OVCAR3 (cell line): ENCODE data around the gene SLC9B1.

DNA sequence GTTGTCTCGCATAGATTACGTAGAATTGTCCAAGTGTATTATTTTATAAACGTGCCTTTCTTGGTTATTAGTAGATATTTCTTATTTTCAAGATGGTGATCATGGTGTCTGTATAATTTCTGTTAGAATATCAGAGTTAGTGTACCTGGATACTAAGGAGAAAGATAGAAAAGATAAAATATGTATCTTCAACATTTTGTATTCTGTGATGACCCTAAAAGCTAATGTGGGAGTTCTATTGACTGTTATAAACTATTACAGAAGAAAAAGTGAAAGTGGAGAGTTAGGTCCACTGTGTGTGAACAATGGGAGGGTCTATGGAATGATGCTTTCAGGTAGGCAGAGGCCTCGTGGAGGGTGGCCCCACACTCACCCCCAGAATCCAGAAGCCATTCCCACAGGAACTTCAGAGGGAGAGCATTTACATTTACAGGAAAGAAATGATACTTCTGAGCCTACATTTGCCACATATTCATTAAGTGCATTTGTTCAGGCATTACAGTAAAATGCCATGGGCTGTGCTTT, 40.2 kb downstream of the NFKB1 start:
- RRBS: no CpG with 5 or more reads among the region's 4 CpGs

- RRBS: no CpG with 5 or more reads among the region's 2 CpGs
Observed at GRCh38 chr4:102600270-102601211, 99.4 kb downstream of the NFKB1 start.

DNA sequence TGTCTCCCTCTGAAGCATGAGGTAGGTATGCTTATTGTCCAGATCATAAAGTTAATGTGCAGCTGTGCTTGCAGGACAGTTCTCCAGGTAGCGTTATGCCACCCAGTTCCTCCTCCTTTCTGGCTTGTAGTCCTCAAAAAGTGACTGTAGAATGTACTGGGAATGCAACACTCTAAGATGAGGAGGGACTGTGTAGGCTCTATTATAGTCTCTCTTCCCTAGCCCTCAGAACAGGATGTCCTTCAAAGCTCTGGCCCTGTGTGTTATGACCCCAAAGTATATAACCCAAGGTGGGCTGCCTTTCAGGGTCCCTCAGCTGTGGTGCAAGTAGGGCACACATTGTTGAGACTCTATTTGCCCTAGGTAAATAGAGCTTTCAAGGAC, 20.8 kb upstream of the MANBA start:
- RRBS: no CpG with 5 or more reads among the region's 1 CpG

DNA sequence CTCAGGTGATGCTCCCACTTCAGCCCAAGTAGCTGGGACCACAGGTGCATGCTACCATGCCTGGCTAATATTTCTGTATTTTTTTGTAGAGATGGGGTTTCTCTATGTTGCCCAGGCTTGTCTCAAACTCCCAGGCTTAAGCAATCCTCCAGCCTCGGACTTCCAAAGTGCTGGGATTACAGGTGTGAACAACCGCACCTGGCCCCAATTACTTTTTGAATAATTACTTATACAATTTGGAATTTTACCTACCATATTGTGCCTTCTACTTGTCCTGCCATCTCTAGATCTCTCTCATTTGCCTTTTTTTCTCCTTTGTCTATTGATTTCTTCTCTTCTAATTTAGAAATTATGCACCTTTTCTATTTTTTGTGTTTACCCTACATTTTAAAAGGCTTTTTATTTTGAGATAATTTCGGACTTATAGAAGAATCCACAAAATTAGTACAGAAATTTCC, 25.1 kb upstream of the MANBA start:
- RRBS: no CpG with 5 or more reads among the region's 3 CpGs

DNA sequence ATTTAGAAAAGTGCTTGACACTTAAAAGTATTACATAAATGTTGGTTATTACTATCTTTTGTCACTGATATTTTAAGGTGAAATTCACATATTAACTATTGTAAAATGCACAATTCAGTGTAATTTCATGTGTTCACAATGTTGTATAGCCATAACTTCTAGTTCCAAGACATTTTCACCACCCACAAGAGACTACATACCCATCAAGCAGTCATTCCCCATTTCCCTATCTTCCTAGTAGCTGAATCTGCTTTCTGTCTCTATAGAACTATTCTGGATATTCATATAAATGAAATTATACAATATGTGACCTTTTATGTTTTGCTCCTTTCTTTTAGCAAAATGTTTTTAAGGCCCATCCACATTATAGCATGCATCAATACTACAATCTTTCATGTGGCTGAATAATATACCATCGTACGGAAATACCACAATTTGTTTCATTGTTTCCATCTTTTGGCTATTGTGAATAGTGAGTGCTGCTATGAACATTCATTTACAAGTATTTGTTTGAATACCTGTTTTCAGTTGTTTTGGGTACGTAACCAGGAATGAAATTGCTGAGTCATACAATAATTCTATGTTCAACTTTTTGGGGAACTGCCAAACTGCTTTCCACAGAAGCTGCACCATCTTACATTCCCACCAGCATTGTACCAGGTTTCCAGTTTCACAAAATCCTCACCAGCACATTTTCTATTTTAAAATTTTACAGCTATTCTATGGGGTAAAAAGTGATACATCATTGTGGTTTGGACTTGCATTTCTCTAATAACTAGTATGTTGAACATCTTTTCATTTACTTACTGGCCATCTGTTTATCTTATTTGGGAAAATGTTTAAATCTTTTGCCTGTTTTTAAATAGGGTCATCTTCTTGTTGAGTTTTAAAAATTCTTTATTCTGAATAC, 28.5 kb upstream of the MANBA start:
- RRBS: no CpG with 5 or more reads among the region's 3 CpGs

DNA sequence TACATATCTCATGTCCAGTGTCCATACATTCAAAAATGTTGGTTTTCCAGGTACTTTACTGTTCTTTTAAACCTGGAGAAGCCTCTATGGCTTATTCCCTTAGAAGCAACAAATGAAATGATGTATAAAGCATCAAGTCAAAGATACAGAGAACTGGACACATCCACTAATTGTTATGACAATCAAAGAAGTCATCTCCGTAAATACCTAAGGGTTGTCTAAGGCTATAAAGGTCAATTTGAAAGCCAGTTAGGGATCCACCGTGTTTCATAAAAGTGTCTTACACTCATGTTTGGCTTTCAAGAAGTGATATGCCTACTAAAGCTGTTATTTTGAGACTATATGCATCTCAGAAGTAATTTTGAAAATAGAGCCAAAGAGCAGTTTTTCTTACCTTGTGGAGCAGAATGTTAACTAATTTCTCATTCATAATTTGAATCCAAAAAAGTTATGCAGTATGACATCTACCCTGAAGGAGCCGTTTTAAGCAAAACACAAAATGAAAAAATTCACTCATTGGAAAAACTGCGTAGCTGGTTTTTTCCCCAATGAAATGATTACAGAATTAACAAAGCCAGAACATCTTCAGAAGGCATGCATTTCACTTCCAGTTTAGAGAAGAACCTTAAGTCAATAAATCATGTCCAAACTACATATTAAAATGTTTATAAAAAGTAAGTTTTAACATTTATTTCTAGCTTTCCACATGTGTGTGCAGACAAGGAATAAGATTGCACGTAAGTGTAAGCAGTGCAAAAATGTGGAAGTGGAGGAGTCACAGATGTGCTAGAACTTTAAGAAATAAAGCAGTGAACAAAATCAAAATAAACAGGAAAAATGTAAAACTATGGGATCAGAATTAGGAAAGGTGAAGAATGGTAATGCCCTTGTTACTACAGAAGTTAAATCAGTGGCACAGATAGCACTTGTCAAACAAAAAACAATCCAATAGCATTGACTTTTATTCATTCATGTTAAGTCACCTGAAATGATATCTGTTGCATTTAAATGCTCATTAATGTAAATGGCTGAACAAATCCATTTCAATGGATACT, 32.0 kb downstream of the UBE2D3 start:
- RRBS: no CpG with 5 or more reads among the region's 5 CpGs

DNA sequence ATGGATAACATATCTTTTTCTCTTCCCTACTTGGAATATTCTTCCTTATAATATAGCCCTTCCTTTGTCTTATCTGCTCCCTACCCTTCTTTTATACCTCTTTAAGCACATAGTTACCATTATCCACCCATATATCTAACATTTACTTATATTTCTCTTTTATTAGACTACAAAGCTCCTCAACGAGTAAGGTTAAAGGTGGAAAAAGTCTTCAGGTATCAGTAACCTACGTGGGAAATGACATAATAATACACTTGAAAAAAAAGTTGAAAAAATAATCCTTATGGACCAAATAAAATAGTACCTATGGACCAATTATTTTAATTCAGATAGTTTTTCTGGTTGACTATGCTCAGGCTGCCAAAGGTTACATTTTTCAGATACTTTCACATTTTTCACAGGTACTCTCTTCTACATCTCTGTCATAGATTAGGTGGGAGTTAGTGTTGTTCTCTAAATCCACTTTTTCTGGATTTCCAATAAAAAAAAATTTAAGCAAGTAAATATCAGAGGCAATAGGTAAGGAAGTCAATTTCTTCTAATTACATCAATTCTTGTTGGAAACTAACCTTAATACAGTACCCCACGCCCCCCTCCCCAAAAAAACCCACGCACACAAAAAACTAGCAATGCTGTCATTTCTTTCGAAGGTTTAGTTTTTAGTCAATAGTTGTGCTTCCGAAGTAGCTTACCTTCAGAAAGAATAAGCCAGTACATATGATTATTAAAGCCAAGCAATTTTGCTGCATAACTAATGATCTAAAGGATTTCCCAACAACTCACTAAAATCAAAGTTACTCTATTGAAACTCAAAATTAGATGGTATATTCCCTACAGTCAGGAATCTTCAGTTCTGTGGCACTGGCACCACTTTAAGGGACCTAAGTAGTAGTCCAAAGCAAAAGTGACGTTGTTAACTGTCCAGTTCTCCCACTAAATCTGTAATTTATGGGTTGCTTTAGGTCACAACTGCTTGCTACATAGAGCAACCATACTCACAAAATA, 20.8 kb downstream of the UBE2D3 start:
- RRBS: no CpG with 5 or more reads among the region's 7 CpGs

GRCh38 chr4:102807432-102808656, 19.5 kb downstream of the UBE2D3 start:
- RRBS: no CpG with 5 or more reads among the region's 5 CpGs

DNA sequence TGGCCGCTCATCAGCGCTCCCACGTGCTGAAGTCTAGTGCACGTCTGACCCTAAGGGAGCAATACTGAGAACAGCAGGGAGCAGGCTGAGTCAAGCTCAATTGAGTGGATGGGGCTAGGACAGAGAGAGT, 928 bp upstream of the UBE2D3 start:
- RRBS: no CpG with 5 or more reads among the region's 4 CpGs

- RRBS: no CpG with 5 or more reads among the region's 4 CpGs
Observed at GRCh38 chr4:102828544-102828661, 1.1 kb upstream of the UBE2D3 start.

DNA sequence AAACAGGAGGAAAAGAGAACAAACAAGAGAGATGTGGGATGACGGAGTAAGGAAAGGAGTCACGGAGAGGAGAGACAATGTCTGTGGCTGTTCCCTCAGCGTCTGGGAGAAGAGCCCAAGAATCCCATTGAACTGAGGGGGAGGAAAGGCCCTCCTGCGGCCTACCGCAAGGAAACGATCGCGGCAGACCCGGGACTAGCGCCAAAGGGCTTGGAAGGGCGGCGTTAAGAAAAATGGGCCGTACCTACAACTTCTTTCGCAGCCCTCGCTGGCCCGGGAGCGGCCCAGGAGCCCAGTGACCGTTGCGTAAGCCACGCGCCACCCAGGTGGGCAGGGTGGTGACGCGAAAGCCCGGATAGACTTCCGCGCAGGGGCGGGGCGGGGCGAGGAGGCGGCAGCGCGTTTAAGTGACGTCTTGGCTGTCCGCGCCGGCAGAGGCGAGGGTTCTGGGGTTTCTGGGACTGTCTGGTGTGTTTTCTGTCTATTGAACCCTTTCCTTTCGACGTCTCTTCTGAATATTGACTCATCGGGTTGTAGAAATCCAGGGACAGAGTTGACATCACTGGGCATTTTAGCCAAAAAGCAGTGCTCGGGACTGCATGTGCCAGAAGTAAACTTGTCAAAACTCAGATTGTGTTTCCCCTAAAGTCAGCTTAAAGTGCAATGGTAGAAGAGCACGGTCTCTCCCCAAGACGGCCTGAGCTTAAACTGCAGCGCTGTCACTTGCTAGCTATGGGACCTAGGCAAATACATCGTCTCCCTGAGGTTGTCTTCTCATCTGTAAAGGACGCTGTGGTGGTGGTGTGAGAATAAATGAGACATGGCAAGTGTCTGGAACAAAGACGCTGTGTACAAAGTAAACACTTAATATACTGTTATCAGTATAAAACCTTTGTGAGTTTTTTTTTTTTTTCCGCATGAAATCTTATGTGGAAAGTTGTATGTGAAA, at the start of gene SLC9B1:
TSS of gene SLC9B1 (minus strand) at position 351 of the 949 bp plus-strand sequence.
- RRBS: 5% methylated on average over 24 of the region's 48 CpGs

GRCh38 chr4:103075353-103075742, 1.2 kb downstream of the SLC9B2 start:
- RRBS: no CpG with 5 or more reads among the region's 4 CpGs

GRCh38 chr4:103076952-103077086, 258 bp upstream of the SLC9B2 start:
- RRBS: no CpG with 5 or more reads among the region's 2 CpGs

GRCh38 chr4:104490747-104491912, 3.6 kb downstream of the CXXC4 start:
- RRBS: no CpG with 5 or more reads among the region's 92 CpGs

- RRBS: no CpG with 5 or more reads among the region's 5 CpGs
Observed at GRCh38 chr4:104500523-104500953, 5.8 kb upstream of the CXXC4 start.

DNA sequence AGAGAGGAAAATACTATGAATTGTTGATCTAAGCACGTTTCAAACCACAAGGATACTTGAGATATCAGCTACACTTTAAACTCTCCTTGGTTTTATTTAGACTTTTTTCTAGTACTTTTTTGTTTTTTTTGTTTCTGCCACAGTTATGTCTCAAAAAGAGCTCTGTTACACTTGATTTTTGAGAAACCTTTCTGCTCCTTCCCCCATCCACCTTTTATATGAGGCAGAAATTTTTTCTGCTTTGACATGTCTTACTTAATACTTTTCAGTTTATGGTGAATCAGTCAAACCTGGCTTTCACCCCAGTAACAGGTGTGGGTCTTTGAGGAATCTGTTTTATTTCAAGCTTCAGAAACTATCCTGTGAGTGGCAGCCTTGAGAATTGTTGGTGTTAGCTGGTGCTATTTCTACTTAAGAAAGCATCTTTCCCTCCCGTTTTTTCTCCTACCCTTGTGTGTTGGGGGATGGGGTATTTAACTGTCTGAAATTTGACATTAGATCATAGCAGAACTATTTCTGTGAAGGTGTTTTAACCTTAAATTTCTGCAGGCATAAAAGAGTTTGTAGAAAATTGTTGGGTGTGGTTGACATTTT, 2.1 kb downstream of the NPNT start:
- RRBS: no CpG with 5 or more reads among the region's 2 CpGs

DNA sequence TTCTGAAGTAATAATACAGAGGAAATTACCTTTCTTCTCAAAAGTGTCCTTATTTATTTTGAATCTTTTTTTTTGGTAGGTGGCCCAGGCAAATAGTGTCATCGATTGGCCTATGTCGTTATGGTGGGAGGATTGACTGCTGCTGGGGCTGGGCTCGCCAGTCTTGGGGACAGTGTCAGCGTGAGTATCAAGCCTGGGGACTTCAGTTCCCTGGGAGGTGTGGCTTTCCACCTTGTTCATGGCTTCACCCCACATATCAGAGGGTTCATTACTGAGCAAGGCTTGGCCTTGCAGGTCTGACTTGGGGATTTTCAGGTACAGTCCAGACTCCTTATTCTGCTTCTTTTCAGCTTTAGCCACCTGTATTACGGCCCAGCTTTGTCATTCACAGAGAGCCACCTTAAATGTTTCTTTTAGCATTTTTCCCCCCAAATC, 2.6 kb downstream of the NPNT start:
- RRBS: no CpG with 5 or more reads among the region's 5 CpGs

- RRBS: no CpG with 5 or more reads among the region's 1 CpG
Observed at GRCh38 chr4:105978881-105979359, 83.6 kb downstream of the NPNT start.

- RRBS: no CpG with 5 or more reads among the region's 5 CpGs
Observed at GRCh38 chr4:107073754-107074202, 37.7 kb upstream of the DKK2 start.